HT1080 (cell line): ENCODE measurements around a stretch of chr1.

RAMPAGE:
- cytosol, long total RNA = no peak
- long total RNA = no peak
- nucleus, long total RNA = no peak
Measured at GRCh38 chr1:41213547-41213966, 28.5 kb downstream of the SCMH1 start.

RAMPAGE:
- cytosol, long total RNA = no peak
- long total RNA = no peak
- nucleus, long total RNA = no peak
Measured at GRCh38 chr1:41239930-41240618, 2.0 kb downstream of the SCMH1 start.

DNA sequence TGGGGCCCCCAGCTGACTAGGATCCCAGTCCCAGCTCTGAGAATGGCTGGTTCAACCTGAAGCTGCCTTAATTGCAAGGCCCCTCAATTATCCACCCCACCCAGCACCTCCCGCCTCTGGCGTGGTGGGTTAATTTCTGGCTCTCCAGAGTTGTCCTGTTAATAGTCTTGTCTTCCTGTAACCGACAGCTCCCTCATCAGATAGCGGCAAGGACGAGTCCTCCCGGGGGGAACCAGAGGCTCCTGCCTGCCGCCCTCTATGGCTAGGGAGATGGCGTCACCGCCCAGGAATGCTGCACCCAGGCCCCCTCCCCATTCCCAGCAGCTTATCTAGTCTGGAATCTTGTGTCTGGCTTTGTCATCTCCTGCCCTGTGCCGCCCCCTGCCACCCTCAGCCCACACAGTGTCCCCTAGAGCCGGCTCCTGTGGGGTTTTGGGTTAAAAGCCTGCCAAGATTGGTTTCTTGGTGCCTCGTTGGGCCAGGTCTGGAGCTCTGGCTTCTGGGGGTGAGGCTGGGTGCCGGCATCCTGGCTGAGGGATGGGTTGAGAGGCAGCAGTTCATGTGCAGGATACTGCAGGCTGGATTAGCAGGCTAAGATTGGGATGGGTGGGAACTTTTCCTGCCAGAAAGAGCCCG, 48.9 kb downstream of the EDN2 start:
RAMPAGE:
- cytosol, long total RNA = no peak
- long total RNA = no peak
- nucleus, long total RNA = no peak

DNA sequence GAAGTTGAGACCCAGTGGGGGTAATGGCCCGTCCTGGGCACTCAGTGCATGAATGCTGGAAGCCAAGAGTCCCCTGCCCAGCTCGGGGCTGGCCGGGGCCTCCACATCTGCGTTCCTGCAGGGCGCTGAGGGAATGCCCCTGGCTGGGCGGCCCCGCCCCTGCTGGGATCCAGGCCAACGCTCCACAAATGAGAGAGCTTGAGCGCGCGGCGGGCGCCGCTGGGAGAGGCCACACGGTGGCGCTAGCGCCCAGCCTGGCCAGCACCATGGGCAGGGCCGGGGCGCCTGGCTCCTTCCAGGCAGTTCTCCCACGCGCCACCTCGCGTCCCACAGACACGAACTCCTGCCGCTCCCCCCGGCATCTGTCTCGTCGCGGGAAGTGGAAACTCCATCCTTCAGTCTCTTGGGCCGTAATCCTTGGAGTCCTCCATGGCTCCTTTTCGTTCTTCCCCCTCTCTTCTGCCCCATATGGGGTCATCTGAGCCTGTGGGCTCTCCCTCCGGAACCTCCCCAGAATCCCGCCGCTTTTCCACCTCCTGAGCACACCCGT, 31.6 kb upstream of the EDN2 start:
RAMPAGE:
- cytosol, long total RNA = no peak
- long total RNA = no peak
- nucleus, long total RNA = no peak

RAMPAGE:
- cytosol, long total RNA = no peak
- long total RNA = no peak
- nucleus, long total RNA = no peak
Measured at GRCh38 chr1:41537826-41538219, 53.3 kb upstream of the EDN2 start.

GRCh38 chr1:41581431-41582353, 97.2 kb upstream of the EDN2 start:
RAMPAGE:
- cytosol, long total RNA = no peak
- long total RNA = no peak
- nucleus, long total RNA = no peak

RAMPAGE:
- cytosol, long total RNA = no peak
- long total RNA = no peak
- nucleus, long total RNA = no peak
Measured at GRCh38 chr1:41583071-41583918, 98.8 kb upstream of the EDN2 start.

GRCh38 chr1:41662558-41663238, 178.2 kb upstream of the EDN2 start:
RAMPAGE:
- cytosol, long total RNA = no peak
- long total RNA = no peak
- nucleus, long total RNA = no peak

GRCh38 chr1:41672094-41673052, 187.9 kb upstream of the EDN2 start:
RAMPAGE:
- cytosol, long total RNA = no peak
- long total RNA = no peak
- nucleus, long total RNA = no peak

RAMPAGE:
- cytosol, long total RNA = no peak
- long total RNA = no peak
- nucleus, long total RNA = no peak
Measured at GRCh38 chr1:41726921-41727969, 191.5 kb downstream of the HIVEP3 start.

RAMPAGE:
- cytosol, long total RNA = no peak
- long total RNA = no peak
- nucleus, long total RNA = no peak
Measured at GRCh38 chr1:41728307-41729345, 190.1 kb downstream of the HIVEP3 start.

GRCh38 chr1:41804046-41804629, 114.6 kb downstream of the HIVEP3 start:
RAMPAGE:
- cytosol, long total RNA = no peak
- long total RNA = no peak
- nucleus, long total RNA = no peak

RAMPAGE:
- cytosol, long total RNA = no peak
- long total RNA = no peak
- nucleus, long total RNA = no peak
Measured at GRCh38 chr1:41807330-41807873, 111.3 kb downstream of the HIVEP3 start.

DNA sequence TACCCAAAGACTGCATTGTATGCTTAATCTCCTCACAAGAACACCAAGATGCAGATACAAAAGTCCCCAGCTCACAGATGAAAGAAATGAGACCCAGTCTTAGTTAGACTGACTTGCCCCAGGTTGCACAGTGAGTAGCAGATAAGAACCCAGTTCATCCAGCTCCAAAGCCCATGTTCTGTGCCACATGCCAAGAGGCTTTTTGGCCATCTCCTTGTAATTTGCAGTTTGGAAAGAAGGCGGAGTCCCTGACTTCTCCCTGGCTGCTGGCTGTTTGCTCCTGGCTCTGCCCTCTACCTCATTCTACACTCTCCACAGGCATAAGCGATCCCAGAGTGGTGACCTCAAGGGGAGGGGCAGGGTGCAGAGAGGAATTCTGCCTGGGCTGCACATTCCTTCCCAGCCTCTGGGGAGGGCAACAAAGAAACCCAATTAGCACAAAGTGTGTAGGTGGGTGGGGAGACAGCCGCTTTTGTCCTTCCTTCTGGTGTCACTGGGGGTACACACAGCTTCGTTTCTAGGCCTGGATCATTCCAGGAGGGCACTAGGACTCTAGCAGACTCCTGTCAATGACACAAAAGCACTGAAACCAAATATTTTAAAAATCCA, 95.3 kb downstream of the HIVEP3 start:
RAMPAGE:
- cytosol, long total RNA = no peak
- long total RNA = no peak
- nucleus, long total RNA = no peak

GRCh38 chr1:42021763-42022719, 103.3 kb upstream of the HIVEP3 start:
RAMPAGE:
- cytosol, long total RNA = no peak
- long total RNA = no peak
- nucleus, long total RNA = no peak

GRCh38 chr1:42176447-42177552, 12.3 kb upstream of the GUCA2A start:
RAMPAGE:
- cytosol, long total RNA = no peak
- long total RNA = no peak
- nucleus, long total RNA = no peak

DNA sequence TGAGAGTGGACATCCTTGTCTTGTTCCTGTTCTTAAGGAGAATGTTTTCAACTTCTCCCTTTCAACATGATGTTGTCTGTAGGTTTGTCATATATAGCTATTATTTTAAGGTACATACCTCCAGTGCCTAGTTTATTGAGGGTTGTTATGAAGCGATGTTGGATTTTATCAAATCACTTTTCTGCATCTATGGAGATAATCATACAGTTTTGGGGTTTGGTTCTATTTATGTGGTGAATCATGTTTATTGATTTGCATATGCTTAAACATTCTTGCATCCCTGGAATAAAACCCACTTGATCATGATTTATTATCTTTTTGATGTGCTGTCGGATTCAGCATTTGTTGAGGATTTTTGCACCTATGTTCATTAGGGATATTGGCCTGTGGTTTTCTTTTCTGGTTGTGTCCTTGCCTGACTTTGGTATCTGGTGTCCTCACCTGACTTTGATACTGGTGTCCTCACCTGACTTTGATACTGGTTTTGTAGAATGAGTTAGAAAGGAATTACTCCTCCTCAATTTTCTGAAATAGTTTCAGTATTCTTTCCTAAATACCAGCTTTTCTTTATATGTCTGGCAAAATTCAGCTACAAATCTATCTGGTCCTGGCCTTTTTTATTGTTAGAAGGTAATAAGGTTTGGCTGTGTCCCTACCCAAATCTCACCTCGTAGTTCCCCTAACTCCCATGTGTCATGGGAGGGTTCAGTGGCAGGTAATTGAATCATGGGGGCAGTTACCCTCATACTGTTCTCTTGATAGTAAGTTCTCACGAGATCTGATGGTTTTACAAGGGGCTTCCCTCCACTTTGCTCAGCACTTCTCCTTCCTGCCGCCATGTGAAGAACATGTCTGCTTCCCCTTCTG, 37.5 kb downstream of the FOXJ3 start:
RAMPAGE:
- cytosol, long total RNA = no peak
- long total RNA = no peak
- nucleus, long total RNA = no peak

RAMPAGE:
- cytosol, long total RNA = no peak
- long total RNA = no peak
- nucleus, long total RNA = no peak
Measured at GRCh38 chr1:42334143-42334634, 846 bp downstream of the FOXJ3 start.

DNA sequence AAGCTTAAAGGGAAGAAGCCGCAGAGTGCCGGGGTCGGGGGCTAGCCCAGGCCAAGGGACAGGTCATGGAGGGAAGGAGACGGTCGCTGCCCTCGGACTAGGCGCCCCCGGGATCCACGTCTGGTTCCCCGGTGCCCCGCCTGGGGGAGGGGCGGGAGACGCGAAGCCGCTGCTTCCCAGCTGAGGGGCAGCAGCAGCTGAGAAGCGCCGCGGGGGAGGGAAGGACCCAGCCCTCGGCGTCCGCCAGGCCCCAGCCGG, 471 bp downstream of the FOXJ3 start:
RAMPAGE:
- cytosol, long total RNA = no peak
- long total RNA = no peak
- nucleus, long total RNA = no peak

DNA sequence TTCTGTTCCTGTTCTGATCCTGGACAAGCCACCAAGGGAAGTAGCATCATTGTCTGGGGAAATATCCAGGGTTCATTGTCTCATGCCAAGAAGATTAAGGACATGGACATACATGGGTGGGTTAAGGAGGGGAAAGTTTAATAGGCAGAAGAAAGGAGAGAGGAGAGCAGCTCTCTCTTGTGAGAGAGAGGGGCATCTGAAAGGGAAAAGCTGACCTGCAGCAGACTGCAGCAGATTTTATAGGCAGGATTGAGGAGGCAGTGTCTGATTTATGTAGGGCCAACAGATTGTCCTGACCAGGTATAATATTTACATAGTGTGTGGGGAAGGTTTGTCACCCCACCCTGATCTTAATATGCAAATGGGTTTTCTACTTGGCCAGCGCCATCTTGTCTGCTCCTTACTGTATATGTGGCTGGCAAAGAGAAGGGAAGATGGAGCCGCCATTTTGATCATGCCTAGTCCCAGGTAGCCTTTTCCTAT, 50.0 kb downstream of the CCDC30 start:
RAMPAGE:
- cytosol, long total RNA = no peak
- long total RNA = no peak
- nucleus, long total RNA = no peak